Diencephalon (tissue), 2 donors: ENCODE results near the genes AKAIN1 and TMEM200C.

- RAMPAGE, long total RNA, result no peak
Measured at GRCh38 chr18:3954714-3955289, 500.3 kb downstream of the DLGAP1 start.

- RAMPAGE, long total RNA, result no peak
Measured at GRCh38 chr18:4264205-4264936, 190.7 kb downstream of the DLGAP1 start.

DNA sequence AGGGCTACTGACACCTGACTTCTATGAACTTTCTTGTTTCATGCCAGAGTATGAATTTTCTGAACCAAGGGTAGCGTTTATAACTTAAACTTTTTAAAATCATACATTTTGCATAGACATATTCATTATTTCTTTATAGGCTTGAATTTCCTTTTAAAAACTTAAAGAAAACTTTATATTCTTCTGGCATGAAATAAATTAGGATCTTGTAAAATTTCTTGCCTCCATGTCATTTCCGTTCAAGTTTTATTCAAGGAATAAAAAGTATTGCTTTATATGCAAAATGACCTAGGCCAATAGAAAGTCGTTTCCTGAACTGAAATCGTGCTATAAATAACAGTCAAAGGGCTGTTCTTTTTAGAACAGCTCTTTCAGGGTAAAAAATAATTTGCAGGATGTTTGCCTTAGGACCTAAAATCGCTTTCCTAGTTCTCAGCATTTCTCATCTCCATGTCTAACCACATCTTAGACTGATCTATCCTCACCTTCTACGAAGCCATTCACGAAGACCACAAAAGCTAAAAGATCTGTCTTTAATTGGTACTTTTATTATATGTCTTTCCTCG is 1.8 kb downstream of the DLGAP1 start:
- RAMPAGE, long total RNA, result no peak

- RAMPAGE, long total RNA, result no peak
Measured at GRCh38 chr18:5196700-5197430, at the start of gene AKAIN1. AKAIN1 (minus strand) TSS chr18:5197257.

GRCh38 chr18:5294674-5295587 is 595 bp downstream of the ZBTB14 start:
- RAMPAGE, long total RNA, result no peak

DNA sequence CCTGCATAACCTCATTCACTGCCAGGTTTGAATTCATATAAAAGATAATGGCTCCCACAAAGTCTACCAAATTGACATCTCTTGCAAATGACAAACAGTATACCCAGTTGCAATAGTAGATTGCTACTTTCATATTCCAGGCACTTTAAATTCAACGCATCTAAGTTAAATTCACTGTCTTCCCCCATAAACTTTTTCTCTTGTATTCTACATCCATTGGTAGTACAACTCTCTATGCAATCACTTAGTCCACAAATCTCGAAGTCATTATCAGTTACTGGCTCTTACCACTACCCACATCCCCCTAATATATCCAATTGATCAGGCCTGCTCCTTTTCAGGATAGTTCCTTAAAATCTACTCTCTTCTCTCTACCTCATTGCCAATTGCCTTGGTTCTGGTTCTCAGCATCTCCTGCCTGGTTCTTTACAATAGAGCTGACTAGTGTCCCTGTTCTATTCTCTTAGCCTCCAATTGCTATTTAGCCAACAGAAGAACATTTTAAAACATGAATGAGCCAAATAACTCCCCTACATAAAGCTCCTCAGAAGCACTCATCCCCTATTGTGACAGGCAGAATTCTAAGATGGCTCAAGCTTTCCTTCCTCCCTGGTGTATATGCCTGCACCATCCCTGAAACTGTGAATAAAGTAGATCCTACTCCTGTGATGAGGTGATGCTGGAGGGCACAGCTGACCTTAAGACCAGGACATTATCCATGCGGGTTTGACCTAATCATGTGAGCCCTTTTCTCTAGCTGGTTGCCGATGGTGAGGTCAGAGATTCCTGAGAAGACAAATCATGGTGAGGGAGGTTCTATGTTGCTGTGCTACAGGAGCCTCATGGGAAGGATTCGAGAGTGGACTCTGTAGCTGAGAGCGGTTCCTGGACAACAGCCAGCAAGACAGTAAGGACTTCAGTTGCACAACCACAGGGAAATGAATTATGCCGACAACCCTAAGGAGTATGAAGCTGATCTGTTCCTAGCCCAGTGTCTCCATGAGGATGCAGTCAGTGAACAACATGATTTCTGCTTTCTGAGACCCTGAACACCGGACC is 80.7 kb downstream of the EPB41L3 start:
- RAMPAGE, long total RNA, result no peak

DNA sequence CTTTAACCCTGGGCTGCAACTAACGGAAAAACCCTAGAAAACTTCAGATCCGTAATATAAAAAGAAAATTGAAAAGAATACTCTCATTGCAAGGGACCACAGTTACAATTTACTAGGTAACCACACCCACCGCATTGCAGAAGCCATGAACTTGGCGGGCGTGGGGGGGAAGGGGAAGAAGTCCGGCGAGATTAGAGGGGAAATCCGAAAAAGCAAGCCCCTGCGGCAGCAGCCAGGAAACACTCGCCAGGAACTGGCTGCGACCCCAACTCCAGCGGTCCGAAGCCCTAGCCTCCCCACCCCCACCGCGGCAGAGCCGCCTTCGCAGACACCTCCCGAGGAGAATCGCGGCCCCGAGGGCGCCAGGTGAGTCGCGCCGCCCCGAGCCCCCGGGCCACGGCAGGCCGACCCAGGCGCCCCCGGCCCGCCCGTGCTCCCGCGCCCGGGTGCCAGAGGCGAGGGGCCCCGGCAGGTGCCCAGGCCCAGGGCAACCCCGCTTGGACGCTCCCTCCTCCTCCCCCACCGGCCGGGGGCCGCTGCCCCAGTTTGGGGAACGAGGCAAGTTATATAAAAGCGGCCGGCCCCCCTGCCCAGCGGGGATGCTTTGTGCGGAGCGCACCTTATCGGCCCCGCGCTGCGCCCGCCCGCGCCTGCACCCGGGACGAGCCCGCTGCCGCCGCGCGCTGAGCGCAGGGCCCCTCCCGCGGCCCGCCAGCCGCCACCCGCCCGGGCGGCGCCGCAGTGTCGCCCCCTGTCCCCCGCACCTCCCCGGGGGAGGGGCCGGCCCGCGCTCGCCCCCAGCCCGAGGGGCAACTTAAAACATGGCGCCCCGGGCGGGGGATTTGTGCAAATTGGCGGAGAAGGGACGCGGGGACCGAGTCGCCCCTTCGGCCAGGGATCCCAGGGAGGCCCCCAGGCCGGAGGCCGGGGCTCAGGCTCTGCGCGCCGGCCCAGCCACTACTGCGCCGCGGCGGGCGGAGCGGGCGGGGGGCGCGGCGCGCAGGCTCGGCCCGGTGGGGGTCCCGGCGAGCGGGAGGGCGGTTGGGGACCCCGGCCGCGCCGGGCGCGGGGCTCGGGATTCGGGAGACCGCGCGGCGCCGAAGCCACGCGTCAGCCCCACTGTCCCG is 740 bp downstream of the EPB41L3 start:
- RAMPAGE, long total RNA, result no peak

DNA sequence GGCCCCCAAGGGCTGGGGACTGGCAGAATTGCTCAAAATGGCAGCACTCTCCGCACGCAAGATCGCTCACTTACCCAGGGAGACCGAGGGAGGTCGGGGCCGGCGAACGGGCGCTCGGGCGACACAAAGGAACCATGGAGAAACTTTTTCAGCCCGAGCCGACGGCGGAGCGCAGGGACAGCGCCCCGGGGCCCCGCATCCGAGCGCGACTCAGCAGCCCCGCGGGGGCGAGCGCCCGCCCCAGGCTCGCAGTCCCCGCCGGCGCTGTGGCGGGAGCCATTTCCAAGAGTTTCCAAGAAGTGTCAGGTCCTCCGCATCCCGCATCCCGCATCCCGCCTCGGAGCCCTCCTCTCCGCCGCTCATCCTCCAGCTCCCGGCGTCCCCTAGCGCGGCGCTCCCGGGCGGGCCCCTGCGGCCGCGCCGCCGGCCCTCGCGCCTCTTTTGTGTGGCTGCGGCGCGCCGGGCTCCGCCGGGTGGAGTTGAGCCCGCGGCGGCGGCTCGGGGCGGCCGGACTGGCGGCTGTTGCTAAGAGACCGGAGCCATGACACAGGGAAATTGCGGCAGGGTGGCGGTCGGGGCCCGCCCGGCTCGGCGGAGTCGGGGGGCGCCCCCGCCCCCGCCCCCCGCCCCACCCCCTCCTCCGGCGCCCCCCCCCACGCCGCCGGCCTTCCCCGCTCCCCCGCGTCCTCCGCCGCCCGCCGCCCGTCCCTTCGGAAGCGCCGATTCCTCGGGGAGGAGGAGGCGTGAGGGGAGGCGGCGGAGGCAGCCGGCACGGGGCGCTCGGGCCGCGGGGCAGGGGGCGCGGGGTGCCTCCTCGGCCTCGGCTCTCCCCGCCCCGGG is at the start of gene TMEM200C:
TSS of gene TMEM200C (minus strand) at position 567 of the 840 bp plus-strand sequence.
- RAMPAGE, long total RNA, result no peak

GRCh38 chr18:6810535-6810935 is 81.0 kb downstream of the ARHGAP28 start:
- RAMPAGE, long total RNA, result no peak

- RAMPAGE, long total RNA, result no peak
Measured at GRCh38 chr18:6929129-6930161, 188.2 kb downstream of the LAMA1 start.

DNA sequence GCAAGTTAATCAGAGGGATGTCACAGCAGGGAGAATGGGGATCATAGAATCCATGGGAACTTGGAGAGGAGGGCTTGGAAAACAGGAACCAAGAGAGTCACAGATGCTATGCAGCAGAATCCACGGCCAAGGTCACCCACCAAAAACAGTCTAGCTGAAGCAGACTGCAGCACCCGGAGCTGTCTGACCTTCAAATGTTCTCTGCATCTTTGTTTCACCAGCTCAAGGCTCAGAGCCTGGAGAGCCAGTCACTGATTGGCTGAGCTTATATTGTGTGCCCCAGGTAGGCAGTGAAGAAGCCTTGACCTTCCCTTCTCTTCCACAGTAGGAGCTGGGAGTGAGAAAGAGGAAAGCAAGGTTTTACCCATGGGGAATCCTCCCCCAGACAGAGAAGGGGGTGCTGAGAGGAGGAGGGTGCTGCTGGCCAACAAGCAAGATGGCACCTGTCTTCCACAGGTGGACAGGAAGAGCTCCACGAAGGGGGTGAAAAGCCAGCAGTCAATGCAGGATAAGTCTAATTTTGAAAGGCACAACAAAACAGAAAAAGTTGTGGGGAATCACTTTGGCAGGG is 10.3 kb upstream of the LAMA1 start:
- RAMPAGE, long total RNA, result no peak

GRCh38 chr18:7567646-7567943 is 479 bp downstream of the PTPRM start:
- RAMPAGE, long total RNA, result no peak

GRCh38 chr18:7584653-7585356 is 17.7 kb downstream of the PTPRM start:
- RAMPAGE, long total RNA, result no peak

- RAMPAGE, long total RNA, result no peak
Measured at GRCh38 chr18:7601146-7601580, 34.0 kb downstream of the PTPRM start.

DNA sequence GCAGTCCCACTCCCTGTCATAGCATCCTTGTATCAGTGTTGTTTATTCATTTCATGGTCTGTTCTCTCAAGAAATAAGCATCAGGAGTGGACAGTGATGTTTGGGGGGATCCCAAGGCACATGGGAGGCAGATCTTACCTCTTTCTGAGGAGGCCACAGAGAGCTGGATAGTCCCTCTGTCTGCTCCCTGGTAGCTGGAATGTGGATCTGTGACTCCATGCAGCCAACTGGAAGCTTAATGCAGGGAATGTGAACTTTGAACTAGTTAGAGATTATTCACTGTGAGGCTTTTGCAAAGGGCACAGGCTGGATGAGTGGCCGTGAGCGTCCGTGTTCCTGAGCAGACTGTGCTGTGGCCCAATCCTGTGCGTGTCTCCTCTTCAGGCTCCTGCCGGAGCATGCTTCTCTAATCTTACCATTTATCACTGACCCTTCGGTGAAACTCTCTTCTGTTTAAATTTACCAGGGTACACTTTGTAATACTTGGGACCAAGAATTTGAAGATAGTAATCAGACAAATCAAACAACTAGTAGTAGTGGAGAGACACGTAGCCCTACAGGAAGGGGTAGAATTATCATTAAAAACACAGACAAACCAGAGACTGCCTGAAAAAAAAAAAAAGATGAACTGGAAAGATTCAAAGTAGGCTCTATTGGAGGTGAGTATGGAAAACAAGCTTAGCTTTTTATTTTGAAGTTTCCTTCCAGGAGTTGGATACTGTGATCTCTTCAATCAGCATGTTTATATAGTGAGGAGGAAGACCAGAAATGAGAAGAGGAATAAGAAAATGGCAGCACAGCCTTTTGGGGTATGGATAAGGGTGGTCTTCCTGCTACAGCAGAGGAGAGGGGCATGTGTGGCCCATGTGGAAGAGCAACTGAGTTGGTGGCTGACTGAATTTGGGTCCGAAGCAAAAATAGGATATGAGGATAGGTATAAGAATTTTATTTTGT is 187.8 kb downstream of the PTPRM start:
- RAMPAGE, long total RNA, result no peak

DNA sequence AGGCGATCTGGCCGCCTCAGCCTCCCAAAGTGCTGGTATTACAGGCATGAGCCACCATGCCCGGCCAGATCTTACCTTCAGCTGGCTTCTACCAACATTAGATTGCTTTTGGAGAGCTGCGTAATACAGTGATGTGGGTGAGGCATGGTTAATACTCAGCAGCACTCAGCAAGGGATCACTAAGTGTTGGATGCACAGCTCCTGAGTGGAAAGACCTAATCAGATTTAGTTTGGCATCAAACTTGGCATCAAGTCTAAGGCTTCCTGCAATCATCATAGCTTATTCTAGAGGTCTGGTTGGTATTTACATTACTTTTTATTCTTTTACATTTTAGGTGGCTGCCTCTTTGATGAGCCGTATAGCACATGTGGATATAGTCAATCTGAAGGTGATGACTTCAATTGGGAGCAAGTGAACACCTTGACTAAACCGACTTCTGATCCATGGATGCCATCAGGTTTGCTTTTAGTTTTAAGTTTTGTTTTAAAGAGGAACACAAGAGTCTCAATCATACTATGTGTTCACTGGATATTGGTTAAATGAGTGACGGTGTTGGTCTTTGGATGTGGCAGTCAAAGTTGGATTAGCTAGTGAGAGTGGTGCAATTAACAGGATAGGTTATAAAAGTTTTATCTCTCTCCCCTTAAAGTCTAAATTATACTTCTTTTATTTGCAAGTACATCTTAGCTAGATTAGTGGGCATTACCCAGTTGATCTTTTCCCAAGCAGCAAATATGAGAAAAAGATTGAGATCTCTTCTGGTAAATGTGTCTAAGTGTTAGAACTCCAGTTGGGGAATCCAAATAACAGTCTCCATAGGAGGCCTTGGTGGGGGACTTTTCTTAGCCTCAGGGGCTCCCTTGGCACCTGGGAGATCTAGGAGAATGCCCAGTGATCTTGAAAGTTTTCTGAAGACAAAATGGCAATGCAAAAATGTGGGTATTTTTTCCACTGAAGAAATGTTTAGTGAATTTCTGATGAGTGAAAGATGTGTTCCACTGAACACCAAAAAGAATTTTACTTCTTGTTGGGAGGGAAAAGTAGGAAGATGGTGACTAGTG is 207.0 kb downstream of the PTPRM start:
- RAMPAGE, long total RNA, result no peak

DNA sequence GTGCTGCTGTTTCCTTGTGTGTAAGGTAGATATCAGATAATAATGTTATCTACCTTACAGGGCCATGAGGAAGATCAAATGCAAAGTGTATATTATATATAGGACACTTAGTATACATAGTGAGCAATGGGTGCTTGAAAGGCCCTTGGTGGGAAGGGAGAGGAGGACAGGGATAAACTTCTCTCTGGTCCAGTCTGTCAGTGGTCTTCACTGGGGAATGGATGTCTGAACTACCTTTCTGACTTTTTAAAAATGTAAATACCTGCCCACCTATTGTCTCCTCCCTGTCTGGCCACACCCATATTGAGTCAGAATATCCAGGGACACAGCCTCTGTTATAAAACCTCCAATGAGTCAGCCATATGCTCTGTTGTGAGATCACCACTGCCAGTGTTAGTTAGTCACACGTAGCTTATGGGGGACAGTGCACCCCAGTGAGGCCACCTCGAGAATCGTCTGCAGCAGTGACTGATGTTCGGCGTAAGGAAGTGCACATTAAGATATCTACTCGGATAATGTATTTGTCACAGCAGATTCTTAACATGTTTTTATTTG is 383.5 kb downstream of the PTPRM start:
- RAMPAGE, long total RNA, result no peak

DNA sequence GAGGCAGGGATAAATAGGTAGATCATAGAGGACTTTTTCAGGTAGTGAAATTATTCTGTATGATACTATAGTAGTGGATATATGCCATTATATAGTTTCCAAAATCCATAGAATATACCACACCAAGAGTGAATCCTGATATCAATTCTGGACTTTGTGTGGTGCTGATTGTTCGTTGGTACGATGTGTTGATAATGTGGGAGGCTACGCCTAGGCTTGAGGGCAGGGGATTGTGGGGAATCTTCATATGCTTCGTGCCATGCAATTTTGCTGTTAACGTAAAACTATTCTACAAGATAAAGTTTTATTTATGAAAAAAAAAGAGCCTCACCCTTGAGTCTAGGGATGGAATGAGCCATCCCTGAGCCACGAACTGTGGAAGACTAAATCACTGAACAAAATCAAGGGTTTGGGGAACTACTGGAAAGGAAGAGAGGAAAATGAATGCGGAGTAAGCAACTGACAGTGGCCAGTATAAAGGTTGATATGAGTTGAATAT is 409.2 kb downstream of the PTPRM start:
- RAMPAGE, long total RNA, result no peak

DNA sequence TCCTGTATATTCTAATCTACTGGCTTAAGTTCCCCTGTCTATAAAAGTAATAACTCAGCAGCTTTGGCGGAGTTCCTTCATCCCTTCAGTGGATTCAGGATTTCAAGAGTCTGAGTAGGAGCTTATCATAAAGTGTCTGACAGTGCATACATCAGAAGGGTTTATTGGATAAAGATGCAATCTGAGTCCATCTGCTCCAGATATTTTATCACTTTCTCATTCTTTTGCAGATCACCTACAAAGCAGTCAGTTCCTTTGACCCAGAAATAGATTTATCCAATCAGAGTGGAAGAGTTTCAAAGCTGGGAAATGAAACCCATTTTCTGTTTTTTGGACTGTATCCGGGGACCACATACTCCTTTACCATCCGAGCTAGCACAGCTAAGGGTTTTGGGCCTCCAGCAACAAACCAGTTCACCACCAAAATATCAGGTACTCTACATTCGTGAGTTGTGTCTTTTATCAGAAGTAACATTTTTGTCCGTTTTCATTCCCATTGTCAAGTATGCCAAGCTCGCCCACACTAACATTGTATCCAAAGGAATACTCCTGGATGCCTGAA is 518.4 kb downstream of the PTPRM start:
- RAMPAGE, long total RNA, result no peak

GRCh38 chr18:8341820-8342410 is 267.3 kb upstream of the RAB12 start:
- RAMPAGE, long total RNA, result no peak